CD14-positive monocyte (primary cell): ENCODE measurements around a stretch of chr6.

- CAGE, long polyA plus RNA, result no peak
Observed at GRCh38 chr6:139505391-139505654, 130.9 kb upstream of the CITED2 start.

GRCh38 chr6:139530925-139531605 is 156.6 kb upstream of the CITED2 start:
- CAGE, long polyA plus RNA, result no peak

DNA sequence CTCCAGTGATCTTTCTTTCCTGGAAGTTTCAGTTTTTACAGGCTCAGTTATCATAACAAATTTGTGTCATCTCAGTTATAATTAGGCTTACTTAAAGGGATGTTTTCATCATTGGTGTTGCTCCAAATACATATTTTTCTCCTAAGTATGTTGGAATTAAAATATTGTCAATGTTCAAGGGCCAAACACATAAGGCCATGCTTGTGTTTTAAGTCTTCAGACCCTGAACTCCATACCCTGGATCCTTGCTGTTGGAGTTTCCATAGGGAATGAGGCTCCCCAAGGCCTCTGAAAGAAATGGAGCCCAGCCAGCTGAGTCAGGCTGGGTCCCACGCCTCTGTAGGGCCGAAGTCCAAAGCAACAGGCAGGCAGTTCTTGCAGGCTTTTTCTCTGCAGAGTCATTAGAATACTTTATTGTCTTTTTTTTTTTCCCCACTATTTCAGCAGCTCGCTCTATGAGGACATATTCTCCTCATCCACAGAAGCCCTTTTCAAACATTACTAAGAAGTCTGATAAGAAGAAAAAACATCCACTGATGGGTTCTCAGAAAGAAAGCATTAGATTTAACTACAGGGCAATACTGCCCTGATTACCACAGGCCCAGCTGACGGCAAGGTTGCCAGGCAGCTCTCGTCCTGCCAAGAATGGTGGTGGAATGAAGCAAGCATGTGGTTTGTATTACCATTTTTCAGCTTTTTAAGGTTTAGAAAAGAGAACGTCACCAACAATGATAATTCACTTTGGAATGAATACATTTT is 223.3 kb upstream of the CITED2 start:
- CAGE, long polyA plus RNA, result no peak

DNA sequence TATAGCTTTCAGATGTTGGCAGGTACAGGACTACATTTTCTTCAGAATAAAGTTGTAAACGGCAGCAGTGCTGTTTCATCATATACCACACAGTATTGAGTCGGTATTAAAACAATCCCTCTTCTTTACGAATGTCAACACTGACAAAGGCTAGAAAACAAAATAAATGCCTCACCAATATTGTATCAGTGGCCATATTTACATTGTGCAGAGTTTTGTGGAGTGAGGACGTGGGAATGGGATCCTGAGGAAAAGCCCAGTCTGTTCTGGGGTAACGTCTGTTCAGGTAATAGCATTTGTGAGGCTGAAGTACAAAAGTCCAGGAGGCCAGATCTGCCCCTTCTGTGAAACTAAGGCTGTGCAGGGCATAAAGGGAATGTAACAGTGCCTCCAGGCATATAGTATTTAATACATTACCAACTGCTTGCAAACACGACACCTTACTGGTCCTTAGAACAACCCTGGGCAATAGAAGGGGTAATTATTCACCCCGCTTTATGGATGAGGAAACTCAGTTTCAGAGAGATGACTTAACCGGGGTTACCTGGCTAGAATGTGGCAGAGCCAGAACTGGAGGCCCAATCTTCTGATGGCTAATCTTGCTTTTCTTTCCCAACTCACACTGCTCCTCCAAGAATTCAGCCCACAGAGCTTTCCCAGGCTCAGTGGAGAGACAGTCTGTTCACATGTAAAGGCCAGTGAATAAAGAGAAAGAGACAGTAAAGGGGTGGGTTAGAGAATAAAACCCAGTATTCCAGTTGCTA is 280.4 kb upstream of the CITED2 start:
- CAGE, long polyA plus RNA, result no peak

DNA sequence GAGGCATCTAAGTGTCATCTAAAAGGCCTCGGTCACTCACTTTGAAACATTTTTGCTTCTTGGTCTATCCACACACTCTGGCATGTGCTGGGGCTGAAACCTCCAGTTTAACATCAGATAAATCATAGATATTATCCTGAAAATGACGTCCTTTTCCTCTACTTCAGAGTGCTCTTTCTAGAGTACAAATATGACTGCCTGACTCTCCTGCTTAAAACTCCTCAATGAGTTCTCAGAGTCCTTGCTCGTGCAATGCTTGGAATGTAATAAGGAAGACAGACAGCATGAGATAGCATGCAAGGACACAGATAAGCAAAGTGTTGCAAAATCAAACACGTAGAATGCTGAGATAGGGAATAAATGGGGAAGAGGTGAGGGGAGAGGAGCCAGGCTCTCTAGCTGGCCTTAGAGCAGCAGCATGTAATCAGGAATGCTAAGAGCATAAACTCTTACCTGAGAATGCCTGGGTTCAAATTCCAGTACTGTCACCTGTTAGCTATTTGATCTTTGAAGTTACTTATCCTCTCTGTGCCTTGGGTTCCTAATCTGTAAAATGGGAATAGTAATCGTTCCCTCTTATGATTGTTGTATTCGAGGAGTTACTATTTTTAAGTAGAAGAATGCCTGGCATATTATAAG is 374.2 kb upstream of the CITED2 start:
- CAGE, long polyA plus RNA, result no peak

GRCh38 chr6:139764444-139765119 is 390.1 kb upstream of the CITED2 start:
- CAGE, long polyA plus RNA, result no peak

DNA sequence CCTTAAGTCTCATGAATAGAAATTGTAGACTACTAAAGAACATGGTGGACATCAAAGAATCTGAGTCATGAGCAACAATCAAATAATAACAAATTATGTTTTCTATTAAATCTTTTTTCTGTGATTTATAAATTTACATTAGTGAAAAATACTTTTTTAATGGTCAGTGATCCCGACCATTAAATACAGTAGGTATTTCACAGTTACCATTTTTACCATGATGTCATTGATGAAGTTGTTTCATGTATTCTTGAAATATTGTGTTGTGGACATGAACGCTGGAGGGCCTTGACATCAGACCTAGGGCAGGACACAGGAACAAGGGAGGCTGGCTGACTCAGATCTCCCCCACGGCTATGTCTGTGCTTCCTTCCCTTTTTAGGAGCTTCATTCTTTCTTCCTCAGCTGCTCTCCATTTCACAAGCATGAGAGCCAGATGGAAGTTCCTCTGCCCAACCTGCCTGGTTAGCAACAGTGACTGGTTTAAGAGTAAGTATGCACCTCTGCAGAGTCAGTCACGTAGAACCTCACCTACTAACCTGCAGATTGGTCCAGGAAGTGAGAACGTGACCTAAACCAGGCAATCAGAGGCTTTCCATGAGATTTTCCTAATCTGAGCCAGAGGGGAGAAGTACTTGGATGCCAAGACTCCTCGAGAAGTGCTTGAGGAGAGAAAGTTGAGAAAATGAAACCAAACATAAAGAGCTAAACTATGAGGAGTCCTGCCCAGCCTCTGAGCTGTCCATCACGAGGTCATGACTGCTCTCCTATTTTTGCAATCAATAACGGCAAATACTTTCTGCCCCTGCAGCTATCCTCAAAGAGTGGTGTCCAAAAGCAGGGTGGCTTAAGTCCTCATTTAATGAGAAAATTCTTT is 465.1 kb upstream of the CITED2 start:
- CAGE, long polyA plus RNA, result no peak

DNA sequence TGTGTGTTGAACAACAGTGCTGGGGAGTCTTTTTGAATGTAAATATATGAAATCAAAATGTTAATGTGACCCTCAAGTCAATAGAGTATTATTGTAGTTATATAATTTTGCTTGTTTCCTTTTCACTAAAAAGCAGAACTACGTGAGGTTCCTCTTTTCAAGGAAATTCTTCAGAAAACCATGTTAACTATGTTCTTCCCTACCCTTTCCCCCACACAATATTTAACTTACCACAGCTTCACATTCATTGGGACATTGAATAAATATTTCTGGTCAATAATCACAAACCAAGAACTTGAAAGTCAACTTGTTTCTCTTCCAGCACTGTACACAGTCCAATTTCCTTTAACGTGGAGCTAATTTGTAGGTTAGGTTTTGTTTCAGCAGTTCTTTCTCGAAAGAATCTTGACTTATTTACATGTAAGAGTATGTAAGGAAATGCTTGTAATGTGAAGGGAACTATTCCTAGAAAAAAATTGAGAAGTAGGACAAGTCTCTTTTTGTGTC is 946.0 kb upstream of the CITED2 start:
- CAGE, long polyA plus RNA, result no peak

GRCh38 chr6:142301342-142301601 is 535 bp upstream of the ADGRG6 start:
- CAGE, long polyA plus RNA, result no peak

GRCh38 chr6:142570155-142570797 is 268.5 kb downstream of the ADGRG6 start:
- CAGE, long polyA plus RNA, result no peak

DNA sequence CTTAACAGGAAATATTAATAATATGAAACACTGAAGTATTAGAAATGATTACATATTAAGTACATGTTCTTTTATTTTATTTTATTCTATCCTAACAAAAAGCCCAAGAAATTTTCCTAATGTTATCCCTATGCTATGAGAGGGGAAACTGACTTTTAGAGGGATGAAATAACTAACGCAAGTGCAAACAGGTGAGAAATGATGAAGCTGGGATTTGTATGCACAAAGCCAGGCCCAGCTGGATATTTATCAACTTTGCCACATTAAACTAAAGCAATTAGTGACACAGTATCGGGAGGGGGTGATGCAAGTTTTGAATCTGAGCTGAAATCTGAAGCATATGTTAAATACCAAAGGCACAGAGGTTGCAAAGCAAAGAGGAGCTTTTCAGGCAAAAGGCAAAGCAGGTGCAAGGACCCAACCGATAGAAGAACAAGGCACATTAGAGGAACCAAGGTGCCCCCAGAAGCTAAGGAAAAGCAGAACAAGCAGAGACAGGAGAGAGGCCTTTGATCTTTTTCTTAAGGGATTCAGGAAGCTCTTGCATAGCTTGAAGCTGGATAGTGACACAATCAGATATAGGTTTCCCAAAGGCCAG is 207.6 kb downstream of the HIVEP2 start:
- CAGE, long polyA plus RNA, result no peak

DNA sequence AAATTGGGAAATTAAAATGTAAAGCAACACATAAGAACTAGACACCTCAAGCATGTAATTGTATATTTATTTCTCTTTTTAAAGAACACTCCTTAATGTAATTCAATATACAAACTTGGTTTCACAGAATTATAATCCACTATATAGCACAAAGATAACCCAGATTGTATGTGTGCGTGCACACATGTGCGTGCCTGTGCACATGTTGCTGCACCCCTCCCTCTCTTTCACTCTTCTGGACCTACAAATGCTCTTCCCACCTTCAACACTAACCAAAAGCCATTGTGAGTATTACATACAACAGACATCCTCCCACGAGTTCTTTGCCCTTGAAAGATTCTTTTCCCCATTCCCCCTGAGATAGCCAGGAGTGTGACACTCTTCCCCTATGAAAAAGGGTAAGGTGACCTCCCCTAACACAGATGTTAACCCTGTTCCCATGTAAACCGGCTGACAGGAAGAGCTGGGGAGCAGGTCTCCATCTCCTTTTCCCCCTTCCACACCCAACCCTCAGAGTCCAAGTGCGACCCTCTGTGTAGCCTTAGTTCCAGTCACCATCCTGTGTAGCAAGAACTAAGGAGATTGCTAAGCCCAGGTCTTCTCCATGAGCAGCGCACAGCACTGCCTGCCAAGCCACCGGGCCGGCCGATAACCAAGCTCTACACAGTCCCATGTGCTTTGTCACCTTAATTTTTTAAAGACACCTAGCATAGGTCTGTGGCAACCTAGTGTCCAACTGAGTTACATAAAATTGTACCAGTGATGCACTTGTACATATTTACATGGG is 193.4 kb downstream of the HIVEP2 start:
- CAGE, long polyA plus RNA, result no peak

DNA sequence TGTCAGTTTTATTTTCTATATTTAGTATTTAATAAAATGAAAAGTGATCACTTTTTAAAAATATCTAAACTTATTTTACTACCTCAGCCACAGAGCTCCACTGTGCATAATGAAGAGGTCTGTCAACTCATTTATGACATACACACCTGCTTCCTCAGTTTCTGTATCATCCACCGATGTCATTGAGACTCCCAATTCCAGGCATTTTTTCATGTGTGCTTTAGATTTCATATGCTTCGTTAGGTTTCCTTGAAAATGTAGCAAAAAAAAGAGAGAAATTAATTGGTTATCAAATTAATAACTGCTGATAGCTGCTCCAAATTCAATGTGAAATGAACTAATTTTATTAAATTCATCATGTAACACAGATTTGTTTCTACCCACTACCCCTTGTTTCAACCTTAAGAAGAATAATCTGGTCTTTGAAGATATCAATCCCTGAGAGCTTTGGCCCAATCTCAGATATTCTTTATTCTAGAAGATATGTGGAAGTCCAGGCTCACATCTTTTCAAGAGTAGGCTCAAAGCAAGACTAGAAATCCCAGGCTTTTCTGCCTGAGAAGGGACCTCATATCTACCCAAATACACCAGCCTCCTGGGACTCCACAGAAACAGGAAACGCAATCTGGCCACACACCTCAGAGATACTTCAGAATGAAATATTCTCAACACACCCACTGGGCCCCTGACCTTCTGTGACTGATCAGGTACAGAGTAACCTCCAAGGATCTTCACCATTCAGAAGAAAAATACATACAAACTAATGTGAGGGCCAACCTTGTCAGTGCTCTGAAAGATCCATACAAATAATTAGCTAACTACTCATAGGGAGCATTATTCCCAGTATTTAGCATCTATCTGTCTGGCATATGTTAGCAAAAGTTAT is 183.4 kb downstream of the HIVEP2 start:
- CAGE, long polyA plus RNA, result no peak

DNA sequence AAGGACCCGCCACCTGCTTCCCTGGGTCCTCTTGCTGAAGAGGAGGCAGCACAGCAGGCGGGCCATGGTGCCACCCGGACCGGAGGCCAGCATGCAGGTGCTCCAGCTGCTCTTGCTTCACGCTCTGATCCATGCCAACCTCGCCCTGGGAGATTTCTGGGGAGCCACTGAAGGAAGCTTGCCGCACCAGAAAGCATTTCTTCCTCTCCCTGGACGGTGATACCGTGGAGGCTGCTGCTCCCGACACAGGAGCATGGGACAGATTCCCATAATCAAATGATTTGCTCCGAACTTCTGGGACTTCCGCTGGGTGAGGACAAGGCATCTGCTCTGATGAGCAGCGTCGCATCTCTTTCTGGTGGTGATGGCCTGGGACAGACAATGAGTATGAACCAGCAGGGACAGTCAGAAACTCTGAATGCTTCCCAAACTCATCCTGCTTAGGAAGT is 173.6 kb downstream of the HIVEP2 start:
- CAGE, long polyA plus RNA, result no peak

- CAGE, long polyA plus RNA, result no peak
Observed at GRCh38 chr6:142771780-142772723, 172.9 kb downstream of the HIVEP2 start.

DNA sequence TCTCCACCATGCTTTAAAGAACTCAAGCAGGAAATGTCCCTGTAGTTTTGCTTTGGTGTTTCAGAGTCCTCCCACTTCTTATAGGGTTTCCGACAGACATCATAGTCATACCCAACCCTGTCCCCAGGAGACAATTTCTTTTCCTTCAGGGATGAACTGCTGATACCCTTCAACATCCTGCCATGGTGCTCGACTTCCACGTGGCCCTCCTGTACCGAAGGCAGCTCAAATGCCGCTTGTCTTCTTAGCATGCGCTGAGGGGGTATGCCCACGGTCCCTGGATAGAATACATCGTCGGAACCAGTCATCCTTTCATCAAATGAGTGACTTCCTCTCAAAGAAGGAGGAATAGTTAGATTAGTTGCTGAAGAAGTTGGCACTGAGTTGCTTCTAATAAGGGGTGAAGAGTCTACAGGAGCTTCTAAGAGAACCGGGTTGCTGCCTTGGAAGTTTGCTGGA is 172.2 kb downstream of the HIVEP2 start:
- CAGE, long polyA plus RNA, result no peak

DNA sequence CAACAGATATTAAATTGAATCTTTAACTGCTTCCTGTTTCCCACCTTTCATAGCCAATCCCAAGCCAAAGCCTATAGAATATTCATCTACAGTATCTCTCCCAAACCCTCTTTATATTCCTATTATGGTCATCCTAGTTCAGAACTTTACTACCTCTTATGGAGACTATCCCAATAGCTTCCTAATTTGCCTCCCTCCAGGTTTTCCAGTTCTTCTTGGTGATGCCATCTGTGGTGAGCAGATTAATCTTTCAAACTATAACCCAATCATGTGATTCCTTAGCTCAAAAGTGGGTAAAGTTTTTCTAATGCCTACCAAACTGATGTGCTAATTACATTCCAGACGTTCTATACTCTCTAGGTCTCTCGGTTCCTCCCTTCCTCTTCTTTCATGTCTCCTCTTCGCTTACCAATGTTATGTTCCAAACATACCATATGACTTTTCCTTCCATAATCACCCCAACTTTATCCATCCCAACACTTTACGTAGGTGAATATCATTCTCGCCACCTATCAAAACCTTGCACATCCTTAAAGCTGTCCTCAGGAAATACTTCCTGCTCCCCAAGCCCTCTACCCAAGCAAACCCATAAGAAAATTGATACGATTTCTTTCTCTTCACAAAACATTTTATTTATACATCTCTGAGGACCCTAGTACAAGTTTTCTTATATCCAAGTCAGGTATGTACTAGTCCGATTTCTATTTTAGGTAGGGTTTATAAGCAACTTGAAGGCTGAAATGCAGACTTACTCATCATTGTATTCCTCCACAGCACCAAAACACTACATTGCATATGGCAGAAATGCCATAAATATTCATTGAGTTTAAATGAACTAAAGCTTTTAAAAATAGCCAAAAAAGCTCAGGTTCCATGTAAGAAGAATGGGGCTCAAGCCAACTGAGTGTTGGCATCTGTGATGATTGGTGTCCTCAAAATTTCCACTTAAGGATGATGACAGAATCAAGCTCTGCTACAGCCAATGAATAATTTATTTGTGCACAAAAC is 115.8 kb downstream of the HIVEP2 start:
- CAGE, long polyA plus RNA, result no peak

- CAGE, long polyA plus RNA, result no peak
Observed at GRCh38 chr6:142845600-142846468, 99.1 kb downstream of the HIVEP2 start.

DNA sequence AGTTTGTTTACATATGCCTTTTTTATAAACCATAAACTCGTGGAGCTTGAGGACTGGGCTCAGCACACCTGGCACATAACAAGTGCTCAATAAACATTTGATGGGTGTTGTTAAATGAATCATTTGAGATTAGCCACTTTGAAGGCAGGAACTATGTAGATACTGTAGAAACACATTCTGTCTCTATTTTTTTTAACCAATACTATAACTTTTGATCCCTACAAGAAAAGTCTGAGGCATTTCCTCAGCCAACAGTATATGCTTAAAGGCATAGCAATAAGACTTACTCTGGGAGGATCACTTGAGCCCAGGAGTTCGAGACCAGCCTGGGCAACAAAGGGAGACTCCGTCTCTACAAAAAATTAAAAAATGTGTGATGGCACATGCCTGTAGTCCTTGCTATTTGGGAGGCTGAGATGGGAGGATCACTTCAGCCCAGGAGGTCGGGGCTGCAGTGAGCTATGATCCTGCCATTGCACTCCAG is 86.0 kb downstream of the HIVEP2 start:
- CAGE, long polyA plus RNA, result no peak

DNA sequence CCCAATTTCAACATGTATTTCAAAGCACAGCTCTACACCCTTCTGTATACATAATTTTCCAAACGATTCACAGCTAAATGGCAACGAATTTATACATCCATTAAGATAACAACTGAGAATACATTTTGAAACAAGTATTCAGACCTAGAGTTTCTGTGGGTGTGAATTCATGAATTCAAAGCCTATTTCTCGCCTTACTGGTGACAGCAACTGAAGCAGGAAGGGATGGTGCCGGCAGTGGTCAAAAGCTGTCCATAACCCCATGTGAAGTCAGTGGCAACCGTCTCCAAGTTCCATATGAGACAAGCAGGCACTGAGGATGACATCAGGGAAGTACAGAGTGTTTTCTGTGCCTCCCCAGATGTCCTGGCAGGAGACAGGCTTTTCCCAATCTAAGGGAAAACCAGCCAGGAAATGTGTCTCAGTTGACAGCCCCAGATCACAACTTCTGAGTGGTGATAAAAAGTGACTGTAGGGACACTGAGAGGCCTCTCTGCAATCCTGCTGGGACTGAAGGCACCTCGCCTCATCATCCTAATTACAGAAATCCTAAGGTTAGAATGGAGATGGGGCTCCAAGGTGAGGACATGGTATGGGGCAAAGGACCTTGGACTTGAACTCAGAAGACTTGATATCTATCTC is 66.6 kb downstream of the HIVEP2 start:
- CAGE, long polyA plus RNA, result no peak